ENCODE data around the gene IL9R.

GRCh38 chrX:154541011-154541635, 5.5 kb downstream of the G6PD start:
- PRO-cap = no peak

DNA sequence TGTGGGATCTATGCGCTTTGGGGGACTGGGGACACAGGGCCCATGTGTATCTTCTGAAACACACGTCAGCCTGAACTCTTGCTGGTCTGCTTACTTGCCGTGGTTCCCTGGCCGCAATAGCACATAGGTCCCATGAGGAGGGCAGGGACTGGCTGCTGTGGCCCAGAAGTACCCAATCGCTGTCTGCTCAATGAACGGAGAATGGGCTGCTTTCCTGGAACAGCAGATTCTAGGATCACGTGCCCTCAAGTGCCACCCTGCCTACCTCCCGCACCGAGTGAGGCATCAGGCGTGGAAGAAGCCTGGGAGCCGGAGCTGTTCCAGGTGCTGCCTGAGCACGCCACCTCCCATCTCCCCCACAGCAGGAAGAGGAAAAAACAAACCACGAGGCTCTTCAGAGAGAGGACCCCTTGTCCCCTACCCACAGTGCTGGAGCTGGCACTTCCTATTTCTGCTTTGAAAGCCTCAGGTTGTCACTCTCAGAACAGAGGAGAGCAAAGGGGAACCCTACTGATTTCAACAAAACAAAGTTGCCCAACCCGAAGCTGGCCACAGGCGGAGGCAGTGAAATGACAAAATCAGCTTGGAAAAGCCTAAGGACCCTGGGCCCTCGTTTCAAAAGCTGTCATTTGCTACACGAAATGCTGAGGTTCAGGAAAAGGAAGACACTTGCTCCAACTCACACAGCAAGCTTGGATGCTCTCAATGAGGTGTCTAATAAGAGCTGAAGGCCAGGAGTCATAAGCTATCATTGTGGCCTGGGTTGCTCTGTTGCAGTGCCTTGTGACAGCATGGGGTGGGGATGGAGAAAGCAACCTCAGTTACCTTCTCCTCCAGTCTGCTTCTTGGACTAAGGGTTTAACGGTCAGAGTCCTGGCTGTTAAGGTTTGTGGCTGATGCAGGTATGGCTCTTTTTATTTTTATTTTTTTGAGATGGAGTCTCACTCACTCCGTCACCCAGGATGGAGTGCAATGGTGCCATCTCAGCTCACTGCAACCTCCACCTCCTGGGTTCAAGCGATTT, 3.6 kb downstream of the G6PD start:
- PRO-cap = no peak

GRCh38 chrX:155006965-155007327, 15.6 kb downstream of the F8 start:
- PRO-cap = no peak

DNA sequence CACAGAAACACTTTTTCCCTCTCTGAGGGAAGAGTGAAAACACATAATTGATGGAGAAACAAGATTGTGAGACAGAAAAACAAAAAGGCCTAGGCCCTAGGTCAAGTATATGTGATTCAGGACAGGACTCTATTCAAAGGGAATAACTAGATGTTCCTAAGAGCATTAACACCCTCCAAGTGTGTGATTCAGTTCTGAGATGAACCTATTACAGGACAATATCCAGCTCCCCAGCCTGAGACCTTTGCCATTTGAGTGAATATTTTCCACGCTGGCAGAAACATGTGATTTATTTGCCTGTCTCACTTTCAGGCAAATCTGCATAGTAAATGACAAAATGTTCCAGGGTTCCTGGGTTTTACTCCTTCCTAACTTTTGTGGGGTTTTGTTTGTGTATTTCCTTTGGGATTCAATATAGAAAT, 12.7 kb downstream of the F8 start:
- PRO-cap = no peak

DNA sequence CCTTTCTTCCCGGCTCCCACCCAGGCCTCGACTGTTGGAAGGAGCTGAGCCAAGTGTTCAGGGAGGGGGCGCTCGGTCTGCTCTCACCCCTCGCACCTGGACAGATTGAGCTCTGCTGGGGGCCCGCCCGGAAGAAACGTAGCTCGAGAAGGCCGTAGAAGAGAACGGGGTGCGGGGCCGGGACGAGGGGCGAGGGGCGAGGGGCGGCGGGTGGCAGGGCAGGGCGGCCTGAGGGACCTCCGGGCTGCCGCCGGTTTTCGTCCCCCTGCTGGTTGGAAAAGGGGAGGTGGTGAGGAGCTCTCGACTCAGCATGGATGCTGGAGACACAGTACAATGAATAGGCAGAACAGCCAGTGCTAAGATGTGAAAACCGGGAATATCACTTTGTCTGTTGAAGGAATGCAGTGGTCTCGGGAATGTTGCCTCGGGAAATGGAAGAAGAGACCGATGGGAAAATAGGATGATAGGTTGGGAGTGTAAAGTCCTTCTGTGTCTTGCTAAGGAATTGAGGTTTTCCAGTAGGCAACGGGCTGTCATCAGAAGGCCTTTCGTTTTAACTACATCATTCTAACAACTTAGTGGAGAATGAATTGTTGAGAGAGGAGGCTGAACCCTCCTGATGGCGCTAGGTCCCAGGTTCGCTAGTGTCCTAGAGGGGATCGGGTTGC, 500 bp downstream of the VBP1 start:
- PRO-cap = no peak

GRCh38 chrX:155559477-155560176, 52.8 kb upstream of the SPRY3 start:
- PRO-cap = no peak

DNA sequence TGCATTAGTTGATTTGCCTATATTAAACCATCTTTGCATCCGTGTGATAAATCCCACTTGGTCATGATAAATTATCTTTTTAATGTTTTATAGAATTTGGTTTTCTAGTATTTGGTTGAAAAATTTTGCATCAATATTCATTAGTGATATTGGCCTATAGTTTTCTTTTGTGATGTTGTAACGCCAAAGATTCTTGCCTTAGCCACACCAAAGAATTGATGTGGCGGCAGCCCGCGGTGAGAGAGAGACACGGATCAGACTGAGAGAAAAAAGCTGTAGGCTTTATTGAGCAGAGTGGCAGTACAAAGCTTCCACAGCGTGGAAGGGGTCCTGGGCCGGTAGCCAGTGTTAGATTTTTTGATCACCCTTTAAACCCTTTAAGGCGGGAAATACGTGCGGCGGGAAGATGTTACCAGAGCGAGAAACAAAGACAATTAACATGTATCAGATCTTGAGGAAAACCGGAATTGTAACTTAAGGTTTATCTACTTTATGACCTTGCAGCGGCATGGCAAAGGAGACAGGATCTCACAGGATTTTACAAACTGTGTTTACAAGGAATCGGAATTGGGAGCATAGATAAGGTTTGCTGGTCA, 28.6 kb upstream of the TMLHE start:
- PRO-cap = no peak

GRCh38 chrX:155641811-155642250, 29.1 kb upstream of the TMLHE start:
- PRO-cap = no peak

GRCh38 chrX:155958930-155959649, 38.4 kb upstream of the IL9R start:
- PRO-cap = no peak

DNA sequence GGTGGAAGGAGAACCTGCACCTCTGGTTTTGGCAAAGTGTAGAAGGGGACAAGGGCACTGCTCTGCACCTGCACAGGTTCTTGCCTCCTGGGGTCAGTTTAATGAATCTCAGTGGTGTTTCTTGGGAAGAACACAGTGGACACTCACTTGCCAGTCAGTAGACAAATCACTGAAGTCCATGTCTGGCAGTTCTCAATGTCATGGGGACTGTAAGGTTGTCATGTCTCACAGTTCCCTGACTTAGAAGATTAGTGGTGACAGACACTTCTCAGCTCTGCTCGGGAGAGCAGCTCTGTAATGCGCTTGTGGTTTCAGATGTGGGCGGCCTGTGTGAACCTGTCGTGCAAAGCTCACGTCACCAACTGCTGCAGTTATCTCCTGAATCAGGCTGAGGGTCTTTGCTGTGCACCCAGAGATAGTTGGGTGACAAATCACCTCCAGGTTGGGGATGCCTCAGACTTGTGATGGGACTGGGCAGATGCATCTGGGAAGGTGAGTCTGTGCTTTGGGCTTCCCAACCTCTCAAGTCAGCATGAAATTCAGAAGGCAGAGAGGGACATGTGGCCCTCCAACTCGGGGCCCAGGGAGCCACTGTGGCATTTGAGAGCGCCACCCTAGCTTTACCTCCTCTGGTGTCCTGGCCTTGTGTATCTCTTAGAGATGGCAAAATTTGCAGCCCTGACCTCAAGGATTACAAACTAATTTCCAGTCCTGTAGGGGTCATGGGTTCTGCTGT, at the start of gene IL9R:
Gene IL9R (plus strand): TSS at position 401 of the 736 bp plus-strand sequence.
- PRO-cap = no peak